CMK (cell line): ENCODE results near the gene ENSG00000237378.

DNA sequence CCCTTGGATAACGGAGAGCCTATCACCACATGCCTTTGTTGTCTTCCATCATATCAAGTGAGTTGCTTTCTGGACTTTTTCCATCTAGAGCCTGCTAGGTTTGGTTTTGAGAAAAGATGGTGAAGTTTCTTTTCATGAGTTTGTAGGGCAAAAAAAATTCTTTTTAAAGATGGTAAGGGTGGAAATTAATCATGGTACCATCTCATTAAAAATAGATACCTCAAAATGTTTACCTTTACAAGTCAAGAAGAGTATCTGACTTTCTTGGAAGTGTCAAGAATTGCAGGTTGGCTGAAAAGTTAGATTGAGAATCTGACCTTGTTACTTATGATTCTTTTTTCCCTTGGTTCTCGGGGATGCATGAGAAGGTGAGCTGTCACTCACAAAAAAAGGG, 38.3 kb downstream of the DHRS12 start:
- RRBS = no CpG with 5 or more reads among the region's 2 CpGs

- RRBS = no CpG with 5 or more reads among the region's 4 CpGs
Measured at GRCh38 chr13:51848677-51849065, 3.7 kb upstream of the TMEM272 start.

DNA sequence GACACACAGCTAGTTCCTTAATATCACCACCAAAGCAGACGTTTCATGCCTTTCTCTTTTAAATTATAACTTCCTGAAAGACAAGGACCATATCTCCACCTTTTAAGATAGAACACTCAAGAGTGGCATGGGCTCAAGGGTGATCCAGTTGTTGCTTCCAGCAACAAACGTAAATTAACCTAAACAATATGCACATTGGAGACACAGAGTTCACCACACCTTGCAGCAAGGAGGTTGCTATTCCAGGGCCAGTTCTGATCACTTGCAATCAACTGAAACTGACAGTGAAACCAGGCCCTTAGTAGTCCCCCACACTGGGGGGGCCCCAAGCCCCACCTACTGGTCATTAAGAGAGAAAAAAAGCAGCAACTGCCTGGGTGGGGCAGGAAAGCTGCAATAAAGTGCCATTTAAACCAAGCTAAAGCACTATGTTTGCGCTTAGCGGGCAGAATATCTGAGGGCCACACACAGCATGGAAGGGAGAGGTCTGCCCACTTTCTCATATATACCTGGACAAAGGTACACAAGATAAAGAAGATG, 51.5 kb downstream of the ATP7B start:
- RRBS = no CpG with 5 or more reads among the region's 4 CpGs

GRCh38 chr13:51962036-51962453, 49.2 kb downstream of the ATP7B start:
- RRBS = no CpG with 5 or more reads among the region's 5 CpGs

GRCh38 chr13:52128227-52128531, 694 bp downstream of the NEK5 start:
- RRBS = no CpG with 5 or more reads among the region's 10 CpGs

- RRBS = no CpG with 5 or more reads among the region's 14 CpGs
Measured at GRCh38 chr13:52454866-52455197, 446 bp upstream of the CKAP2 start.

- RRBS = no CpG with 5 or more reads among the region's 3 CpGs
Measured at GRCh38 chr13:53041654-53042395, 13.2 kb downstream of the OLFM4 start.

GRCh38 chr13:54511244-54511829, 1482.7 kb downstream of the OLFM4 start:
- RRBS = no CpG with 5 or more reads among the region's 5 CpGs

DNA sequence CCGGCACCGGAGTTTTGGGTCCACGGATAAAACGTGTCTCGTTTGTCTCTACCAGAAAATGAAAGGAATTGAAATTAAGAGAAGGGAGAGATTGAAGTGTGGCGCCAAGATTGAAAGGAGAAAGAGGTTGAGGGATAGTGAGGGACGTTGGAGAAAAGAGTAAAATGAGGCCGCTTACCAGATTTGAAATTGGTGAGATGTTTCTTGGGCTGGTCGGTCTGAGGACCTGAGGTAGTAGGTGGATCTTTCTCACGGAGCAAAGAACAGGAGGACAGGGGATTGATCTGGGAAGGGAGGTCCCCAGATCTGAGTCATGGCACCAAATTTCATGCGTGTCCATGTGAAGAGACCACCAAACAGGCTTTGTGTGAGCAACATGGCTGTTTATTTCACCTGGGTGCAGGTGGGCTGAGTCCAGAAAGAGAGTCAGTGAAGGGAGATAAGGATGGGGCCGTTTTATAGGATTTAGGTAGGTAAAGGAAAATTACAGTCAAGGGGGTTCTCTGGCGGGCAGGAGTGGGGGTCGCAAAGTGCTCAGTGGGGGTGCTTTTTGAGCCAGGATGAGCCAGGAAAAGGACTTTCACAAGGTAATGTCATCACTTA, 1480.6 kb upstream of the PRR20A start:
- RRBS = no CpG with 5 or more reads among the region's 14 CpGs

- RRBS = no CpG with 5 or more reads among the region's 3 CpGs
Measured at GRCh38 chr13:57071916-57072344, 68.8 kb upstream of the PRR20A start.

DNA sequence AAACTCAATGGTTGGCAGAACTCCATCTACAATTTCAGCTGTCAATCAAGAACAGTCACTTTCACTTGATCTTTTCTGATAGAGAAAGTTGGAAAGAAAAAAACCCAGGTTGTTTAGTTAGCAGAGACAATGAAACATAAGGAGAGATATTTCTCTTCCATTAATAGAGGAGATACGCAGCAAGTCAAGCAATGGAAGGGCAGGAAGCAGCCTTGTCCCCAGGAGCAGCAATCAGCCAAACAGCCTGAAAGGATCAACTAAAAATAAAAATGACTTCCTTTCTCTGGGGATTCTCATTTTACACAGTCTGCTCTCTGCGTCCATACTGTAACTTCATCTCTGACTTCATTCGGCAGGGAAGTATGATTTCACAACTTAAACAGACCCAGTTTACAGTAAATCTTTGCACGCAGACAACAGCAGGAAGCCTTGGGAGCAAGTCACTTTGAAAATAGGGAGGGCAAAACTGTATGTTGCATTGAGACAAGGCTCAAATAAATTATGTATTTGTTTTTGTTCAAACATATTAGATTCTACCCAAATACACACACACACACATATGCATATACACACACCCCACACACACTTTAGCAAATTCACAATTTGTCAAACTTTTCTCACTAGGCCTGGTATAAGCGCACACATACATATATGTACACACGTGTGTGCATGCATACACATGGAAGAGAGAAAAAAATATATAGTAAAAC, 826.6 kb downstream of the DIAPH3 start:
- RRBS = no CpG with 5 or more reads among the region's 6 CpGs

DNA sequence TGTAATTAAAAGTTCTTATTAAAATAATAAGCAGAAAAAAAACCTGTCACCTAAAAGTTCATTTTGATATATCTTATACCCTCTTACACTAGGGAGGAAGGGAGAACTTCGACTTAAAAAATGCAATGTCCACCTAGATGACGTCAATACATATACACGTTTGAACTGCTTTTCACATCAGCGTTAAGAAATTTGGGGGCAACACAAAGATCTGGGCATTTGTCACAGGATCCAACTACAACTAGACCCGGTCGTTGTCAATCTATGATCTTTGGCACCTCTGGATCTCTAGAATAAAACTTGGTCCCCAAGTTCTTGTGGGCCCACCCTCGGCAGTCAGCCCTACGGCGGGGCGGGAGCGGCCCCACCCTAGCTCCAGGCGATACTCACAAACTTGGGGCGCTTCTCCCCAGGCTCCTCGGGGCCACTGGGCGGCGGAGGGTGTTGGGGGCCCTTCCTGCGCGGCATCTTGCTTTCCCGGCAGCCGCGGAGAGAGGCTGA, 481 bp downstream of the DIAPH3 start:
- RRBS = under 1% methylated on average over 3 of the region's 21 CpGs

DNA sequence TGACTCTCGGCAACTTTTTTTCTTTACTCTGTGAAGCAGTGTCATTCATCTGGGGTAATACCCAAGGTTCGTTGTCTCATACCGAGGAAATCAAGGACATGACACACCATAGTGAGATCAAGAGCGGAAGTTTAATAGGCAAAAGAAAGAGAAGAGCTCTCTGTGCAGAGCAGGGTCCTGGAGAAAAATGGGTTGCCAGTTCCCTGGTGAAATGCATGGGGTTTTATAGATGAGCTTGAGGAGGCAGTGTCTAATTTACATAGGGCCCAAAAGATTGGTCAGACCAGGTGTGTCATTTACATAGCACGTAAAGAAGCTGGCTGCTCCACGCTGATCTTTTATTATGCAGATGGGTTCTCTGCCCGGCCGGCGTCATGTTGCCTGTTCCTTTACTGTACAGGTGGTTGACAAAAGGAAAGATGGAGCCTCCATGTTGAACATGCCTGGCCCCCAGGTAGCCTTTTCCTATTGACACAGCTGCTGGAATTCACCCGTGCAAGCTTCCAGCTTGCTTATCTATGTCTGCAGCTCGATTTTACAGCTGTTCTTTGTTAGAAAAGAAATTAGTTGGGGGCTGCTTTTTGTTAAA, 97.8 kb upstream of the DIAPH3 start:
- RRBS = no CpG with 5 or more reads among the region's 11 CpGs

GRCh38 chr13:60409402-60410245, 12.6 kb downstream of the TDRD3 start:
- RRBS = no CpG with 5 or more reads among the region's 4 CpGs

DNA sequence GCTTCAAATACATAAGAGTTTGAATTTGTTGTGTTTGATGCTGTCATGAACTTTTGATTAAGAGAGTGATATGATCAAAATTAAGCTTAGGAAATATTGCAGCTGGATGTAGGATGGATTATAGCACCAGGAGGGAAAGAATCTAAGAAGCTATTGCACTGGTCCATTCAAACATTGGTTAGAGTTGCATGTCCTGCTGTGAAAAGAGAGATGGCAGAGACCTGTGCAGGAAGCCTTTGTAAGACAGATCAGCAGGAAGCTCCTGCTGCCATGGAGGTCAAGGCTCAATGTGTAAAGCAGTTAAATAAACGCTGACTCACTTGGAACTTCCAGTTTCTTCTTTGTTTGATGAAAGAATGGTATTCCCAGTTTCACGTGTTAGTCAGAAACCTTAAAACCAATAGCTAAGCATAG, 175.3 kb downstream of the TDRD3 start:
- RRBS = no CpG with 5 or more reads among the region's 2 CpGs

DNA sequence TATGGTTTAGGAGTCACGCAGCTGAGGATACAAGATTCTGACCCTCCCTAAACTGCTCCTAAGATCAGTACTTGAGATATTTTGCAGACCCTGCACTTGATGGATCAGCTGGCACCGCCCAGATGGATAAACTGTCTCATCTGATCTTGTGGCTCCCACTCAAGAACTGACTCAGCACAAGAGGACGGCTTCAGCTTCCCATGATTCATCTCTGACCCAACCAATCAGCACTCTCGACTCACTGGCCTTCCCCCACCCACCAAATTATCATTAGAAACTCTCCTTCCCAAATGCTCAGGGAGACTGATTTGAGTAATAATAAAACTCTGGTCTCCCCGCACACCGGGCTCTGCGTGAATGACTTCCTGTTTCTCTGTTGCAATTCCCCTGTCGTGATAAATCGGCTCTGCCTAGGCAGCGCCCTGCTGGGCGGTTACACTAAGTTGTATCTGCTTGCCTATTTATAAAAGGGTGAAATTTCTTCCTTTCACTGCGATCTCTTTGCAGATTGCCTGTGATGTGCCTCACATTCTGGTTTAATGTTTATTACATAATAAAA, 187.4 kb downstream of the TDRD3 start:
- RRBS = no CpG with 5 or more reads among the region's 12 CpGs

- RRBS = no CpG with 5 or more reads among the region's 1 CpG
Measured at GRCh38 chr13:62864892-62865191, 881.7 kb upstream of the ENSG00000237378 start.

DNA sequence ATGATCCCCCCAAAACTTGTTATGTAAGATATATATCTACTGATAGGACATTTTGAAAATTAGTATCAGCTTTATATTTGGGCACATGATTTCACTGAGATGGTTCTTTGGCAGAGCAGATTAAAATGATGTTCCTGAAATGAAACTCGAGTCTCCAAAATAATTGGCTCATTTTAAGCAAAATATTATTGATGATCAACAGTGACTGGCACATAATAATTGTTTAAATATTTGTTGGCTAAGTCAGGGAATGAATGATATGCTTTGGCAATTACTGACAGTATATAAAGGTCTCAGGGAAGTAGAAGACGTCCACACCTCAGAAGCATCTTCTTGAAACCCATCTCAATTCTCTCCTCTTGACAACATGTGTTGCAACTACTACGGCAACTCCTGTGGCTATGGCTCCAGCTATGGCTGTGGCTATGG, at the start of gene ENSG00000237378:
TSS of gene ENSG00000237378 (plus strand) at position 308 of the 429 bp plus-strand sequence.
- RRBS = no CpG with 5 or more reads among the region's 3 CpGs

- RRBS = no CpG with 5 or more reads among the region's 4 CpGs
Measured at GRCh38 chr13:63848883-63849435, 16.1 kb upstream of the ENSG00000285566 start.

DNA sequence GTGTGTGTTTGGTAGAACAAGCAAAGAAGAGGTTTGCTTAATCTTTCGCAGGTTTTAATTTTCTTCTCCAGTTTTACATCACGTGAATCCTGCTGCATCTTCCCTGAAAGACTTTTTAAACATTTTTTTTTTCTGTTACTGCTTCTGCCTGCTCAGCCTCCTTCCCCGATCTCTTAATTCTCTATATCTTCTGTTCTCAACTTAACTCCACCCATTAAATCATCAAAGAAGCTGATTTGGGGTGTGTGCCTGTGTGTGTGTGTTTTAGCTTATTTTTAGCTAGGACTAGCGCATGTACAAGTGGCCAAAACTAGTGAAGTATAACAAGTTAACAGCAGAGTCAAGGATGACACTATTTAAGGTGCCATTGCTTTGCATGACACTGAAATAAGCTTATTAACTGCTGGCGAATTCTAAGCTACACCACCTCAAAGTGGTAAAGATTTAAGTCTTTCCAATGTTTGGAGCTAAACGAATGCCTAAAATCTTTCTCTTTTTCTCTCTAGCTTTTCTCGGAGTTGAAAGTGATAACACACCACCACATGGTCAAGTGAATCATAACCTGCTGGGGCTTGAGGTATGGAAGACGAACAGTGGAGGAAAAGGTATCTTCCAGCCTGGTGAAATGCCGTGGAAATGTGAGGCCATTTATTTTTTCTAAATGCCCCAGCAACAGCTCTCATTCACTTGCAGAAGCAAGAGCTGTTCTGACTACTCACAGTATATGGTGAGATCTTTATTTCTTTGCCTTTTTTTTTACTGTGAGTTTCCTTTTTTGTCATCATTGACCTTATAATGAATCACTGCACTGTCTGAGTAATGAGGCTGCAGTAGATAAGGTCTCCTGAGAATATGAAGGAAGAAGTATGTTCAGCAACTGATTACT, 570.3 kb downstream of the PCDH9 start:
- RRBS = no CpG with 5 or more reads among the region's 9 CpGs